GM19240 (cell line): ENCODE data around the gene TTC23.

- RRBS, result no CpG with 5 or more reads among the region's 6 CpGs
These were observed 65.2 kb downstream of the IGF1R start for GRCh38 chr15:98713412-98714147.

DNA sequence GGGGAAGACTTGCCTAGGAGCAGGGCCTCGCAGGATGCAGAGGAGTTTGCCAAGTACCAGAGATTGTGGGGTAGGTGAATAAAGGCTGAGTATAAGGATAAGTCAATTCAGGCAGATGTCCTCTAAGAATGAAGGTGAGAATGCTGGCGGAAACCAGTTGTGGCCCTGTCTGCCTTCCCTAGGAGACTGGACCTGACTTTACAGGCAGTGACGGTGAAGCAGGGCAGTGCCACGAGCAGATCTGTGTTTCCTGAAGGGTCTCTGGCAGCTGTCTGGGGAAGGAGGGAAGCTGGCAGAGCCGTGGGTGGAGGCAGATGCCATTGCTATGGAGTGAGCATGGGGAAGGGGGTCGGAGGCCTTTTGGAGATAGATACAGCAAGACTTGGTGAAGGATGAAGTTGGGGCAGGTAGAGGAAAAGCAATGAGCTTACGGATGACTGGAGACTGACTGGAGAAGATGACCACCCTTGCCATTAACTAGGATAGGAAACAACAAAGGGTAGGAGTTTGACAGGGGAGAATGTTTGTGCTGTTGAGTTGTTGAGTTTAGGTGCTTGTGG is 84.0 kb downstream of the IGF1R start:
- RRBS, result no CpG with 5 or more reads among the region's 7 CpGs

DNA sequence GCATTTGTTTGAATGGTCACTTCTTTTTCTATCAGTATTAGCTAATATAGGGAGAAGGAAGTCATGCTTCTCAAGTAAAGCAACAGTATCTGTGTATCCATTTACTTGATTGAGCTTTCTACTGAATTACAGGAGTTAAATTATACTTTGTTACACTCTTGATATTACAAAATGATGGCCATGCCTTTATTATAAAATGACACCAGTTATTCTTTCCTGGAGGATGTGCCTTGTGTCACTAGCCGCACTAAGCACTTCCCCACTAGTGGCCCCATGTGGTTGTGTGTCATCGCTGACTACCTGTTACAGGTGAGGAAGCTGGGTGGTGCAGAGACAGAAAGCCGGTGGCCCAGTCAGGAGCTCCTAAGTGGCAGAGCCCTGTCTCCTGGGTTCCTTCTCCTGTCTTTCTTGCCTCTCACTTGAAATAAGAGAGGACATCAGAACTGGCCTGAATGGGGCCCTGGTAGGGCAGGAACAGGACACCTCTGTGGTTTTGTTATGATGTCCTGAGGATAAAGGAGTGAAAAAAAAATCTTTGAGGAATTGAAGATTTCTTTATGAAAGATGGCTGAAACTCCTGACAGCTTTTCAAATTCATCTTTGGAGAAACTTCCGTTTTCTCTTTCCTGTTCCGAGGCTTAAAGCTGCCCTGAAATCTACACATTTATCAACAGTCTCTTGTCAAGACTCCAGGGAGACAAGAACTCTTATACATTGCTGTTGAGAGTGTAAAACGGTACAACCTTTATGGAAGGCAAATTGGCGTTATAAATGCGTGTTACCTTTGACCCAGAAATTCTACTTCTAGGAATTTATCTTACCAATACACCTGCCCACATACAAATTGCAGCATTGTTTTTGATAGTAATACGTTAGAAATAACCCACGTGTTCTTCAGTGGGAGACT is 97.0 kb downstream of the IGF1R start:
- RRBS, result no CpG with 5 or more reads among the region's 10 CpGs

GRCh38 chr15:98762955-98763764 is 114.8 kb downstream of the IGF1R start:
- RRBS, result no CpG with 5 or more reads among the region's 8 CpGs

GRCh38 chr15:98776662-98777231 is 128.4 kb downstream of the IGF1R start:
- RRBS, result no CpG with 5 or more reads among the region's 15 CpGs

GRCh38 chr15:98858327-98859094 is 149.1 kb downstream of the PGPEP1L start:
- RRBS, result no CpG with 5 or more reads among the region's 11 CpGs

DNA sequence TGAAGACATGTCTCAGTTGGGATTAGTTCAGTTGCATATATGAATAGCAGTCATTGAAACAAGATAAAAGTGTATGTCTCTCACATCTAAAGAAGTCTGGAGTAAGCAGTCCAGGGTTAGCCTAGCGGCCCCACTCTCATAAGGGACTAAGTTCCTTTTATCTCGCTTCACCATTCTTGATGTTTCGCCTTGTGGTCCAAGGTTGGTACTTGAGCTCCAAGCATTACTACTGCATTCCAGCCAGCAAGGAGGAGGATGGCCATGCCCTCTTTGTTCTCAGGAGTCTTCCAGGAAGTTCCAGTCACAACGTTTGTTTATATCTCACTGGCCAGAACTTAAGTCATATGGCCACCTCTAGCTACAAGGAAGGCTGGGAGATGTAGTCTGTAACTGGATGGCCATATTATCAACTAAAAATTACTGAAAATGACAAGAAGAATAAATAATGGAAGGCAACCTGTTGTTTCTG is 118.8 kb downstream of the PGPEP1L start:
- RRBS, result no CpG with 5 or more reads among the region's 4 CpGs

- RRBS, result no CpG with 5 or more reads among the region's 5 CpGs
These were observed 27.4 kb downstream of the PGPEP1L start for GRCh38 chr15:98980096-98980661.

- RRBS, result no CpG with 5 or more reads among the region's 21 CpGs
These were observed 47.2 kb upstream of the SYNM start for GRCh38 chr15:99057419-99058428.

DNA sequence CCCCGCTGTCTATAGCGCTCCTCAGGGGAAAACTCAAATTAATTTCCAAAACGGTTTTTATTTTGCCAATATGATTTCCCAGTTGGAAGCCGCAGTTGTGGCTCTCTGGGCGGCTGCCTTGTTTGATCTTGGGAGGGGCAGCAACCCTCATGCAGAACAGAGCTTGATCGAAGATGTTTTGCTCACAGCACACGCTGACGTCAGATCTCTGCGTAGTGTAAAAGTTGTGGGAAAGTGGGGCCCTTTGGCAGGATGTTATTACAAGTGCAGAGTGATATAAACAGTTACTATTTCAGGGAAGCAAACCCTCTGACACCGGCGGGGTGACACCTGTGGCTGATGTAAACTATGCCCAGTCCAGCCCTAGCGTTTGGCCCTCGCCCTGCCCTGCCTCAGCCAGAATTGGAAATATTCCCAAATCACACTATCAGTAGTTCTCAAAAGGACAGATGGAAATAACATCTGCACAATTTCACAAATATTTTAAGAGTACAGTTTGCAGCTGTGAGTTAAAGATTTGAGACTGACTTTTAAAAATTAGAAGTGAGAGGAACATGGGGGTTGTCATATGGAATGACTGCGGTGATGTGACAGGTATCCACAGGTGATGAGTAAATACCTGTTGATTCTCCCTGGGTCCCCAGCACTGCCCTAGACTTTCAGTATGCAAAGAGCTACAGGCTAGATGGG is 1.7 kb downstream of the SYNM start:
- RRBS, result no CpG with 5 or more reads among the region's 14 CpGs

- RRBS, result no CpG with 5 or more reads among the region's 4 CpGs
These were observed 15.9 kb downstream of the SYNM start for GRCh38 chr15:99120769-99121201.

DNA sequence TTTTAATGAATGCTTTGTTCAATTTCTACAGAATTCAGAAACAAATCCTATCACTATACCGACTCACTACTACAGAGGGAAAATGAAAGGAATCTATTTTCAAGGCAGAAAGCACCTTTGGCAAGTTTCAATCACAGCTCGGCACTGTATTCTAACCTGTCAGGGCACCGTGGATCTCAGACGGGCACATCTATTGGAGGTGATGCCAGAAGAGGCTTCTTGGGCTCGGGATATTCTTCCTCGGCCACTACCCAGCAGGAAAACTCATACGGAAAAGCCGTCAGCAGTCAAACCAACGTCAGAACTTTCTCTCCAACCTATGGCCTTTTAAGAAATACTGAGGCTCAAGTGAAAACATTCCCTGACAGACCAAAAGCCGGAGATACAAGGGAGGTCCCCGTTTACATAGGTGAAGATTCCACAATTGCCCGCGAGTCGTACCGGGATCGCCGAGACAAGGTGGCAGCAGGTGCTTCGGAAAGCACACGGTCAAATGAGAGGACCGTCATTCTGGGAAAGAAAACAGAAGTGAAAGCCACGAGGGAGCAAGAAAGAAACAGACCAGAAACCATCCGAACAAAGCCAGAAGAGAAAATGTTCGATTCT is 24.6 kb downstream of the SYNM start:
- RRBS, result 87% methylated on average over 6 of the region's 23 CpGs

GRCh38 chr15:99169515-99170387 is 64.9 kb downstream of the SYNM start:
- RRBS, result no CpG with 5 or more reads among the region's 15 CpGs

DNA sequence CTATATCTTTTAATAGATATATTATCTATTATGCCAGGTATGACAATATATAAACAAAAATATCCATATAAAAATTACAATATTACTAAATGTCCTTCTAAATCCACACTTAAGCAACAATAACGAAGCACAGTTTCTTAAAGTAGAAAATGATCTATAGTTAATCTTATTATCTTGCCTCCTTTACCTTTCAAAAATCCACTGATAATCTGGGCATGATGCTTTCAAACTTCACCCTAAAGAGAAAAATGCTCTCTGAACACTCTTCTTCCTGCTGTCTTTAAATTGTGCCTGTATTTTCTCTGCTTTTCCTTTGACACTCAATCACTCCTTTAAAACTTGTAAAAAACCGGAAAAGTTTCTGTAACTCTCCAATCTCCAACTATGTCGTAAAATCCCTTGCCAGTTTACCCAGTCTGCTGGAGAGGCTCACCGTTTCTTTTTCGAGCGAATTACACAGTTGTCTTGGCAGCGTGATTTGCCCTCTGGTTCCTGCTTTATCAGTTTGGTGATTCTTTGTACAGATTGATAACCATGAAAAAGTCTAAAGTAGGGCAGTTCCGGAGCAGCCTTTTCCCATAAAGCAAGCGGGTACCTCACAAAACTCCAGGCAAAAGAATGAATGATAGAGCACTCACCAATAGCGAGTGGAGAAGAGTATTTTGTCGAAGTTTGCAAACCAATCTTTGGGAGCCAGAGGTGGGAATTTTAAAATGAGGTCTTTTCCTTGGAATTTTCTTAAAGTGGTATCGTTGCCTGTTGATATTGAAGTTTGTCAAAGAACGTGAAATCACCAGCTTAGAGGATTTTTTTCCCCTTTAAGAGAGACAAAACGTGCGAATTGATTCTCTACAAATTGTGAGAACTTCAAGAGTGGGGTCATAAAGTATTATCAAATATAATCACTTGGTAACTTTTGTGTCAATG is at the start of gene TTC23:
Gene TTC23 (minus strand): TSS at position 598 of the 927 bp plus-strand sequence.
- RRBS, result no CpG with 5 or more reads among the region's 15 CpGs

GRCh38 chr15:99442689-99443081 is 123.1 kb upstream of the MEF2A start:
- RRBS, result no CpG with 5 or more reads among the region's 14 CpGs

GRCh38 chr15:99466815-99467111 is 99.0 kb upstream of the MEF2A start:
- RRBS, result no CpG with 5 or more reads among the region's 12 CpGs

GRCh38 chr15:99658770-99659113 is 74.5 kb downstream of the LYSMD4 start:
- RRBS, result no CpG with 5 or more reads among the region's 4 CpGs

DNA sequence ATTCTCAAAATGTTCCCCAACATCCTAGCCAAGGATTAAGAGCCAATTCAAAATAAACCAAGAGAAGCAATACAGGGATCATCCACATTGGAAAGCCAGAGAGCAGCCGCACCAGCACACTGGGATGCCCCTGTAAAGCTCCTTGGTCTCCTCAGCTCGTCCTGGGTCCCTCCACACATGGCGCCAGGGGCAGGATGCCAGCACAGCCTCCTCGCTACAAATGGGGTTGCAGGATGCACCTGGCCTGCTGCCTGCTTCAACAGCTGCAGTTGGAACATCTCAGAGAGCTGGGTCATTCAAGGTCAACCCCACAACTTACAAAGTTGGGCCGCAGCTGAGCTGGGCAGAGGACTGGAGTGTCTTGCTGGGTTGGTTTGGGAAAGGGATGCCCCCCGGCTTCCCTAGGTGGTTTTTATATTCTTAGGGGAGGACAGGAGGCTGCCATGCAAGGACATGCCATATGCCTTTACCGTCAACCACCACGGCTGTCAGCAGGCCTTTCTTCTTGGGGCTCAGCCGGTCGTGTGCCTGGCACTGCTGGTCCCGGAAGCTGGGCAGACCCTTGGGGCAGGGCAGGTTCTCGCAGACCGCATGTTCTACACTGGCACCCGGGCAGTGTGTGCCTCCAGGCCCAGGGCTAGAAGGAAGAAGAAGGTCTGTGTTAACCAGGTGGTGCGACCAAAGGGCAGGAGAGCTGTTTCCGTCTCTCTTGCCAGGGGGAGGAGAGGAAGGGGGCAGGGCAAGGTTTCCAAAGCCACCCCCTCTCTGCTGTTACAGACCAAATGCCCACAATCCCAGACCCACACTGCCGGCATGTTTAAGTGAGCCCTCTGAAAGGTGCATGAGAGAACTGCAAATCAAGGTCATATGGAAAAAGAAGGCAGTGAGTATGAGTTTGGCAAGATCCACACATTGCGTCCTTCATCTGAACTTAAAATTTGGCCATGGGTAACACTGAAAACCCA is 225.1 kb downstream of the ADAMTS17 start:
- RRBS, result 59% methylated on average over 4 of the region's 18 CpGs

DNA sequence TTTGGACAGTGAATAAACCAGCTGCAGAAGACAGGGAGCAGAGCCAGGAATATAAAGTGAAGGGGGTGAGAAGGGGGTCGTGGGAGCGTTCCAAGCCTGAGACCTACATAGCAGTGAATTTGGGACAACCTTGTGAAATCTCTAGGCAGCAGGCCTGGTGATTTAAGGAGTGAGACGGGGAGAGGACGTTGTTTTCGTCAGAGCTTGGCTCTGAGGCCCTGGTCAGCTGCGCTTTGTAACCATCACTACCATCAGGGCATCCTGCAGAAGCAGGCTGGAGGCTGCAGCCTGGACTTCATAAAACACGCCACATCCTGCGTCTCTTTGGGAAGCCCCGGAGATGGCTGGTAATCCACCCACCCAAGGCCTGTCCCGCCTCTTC is 215.9 kb downstream of the ADAMTS17 start:
- RRBS, result no CpG with 5 or more reads among the region's 10 CpGs

DNA sequence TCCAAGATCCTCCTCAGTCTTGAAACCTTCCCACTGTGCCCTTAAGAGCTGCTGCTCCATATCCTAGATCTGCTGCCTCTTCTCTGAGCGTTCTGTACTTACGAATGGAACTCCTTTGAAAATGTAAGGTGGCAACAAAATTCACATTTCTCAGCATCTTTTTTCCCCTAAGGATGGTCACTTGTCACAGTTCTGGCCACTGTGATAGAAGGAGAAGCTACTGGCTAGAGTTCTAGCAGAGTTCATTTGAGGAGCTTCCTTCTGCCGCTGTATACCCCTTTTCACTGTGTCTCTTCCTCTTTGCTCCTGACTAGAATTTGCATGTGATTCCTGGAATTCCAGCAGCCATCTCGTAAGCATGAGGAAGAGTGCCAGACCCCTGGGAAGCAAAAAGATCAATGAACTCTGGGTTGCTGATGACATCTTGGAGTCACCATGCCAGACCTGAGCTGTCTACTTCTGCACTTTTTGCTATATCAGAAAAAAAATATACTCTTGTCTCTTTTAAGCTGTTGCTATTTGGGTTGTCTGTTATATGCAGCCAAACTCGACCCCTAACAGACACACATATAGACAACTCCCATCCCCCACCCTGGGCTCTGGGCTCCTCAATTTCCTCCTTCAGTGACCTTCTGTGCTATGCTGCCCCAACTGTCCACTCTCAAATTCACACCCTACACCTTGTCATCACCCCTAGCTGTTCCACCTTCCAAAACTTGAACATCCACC is 3.6 kb upstream of the ADAMTS17 start:
- RRBS, result no CpG with 5 or more reads among the region's 5 CpGs